ENCODE measurements around the genes DEFB108B, ANAPC15 and PDE2A.

DNA sequence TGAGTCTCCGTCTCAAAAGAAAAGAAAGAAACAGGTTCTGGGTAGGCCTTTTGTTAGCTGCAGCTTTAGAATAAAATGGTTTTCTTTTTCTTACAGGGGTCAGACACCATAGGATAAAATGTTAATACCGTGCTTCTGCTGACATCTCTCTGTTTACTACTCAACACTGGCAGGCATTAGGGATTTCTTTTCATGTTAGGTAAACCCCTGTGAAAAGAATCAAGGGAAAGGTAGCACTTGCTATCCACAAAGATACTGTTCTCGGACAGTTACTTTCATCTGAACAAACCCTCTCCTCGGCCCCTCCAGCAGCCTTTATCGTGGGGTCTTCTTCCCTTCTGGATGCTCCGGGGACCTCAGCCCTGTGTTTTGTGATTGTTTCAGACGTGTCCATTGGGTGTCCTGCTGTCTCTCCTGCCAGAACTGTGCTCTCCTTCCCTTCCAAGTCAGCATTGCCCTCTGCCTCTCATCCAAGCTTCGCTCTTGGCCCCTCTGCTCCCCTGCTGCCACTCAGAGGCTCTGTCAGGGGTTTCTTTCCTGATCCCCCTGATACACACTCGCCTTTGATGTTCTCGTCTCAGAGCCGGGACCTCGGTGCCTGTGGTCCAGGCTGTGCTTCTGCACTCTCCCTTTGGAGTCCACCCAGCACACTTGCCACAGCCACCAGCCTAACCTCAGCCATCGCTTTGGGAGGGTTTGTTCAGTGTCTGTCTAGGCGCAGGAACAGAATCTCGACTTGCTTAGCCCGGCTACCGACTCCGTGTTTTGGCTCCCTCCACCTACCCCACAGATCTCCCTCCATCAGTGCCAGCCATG, 28.9 kb downstream of the PPFIA1 start:
- PRO-cap = no peak

DNA sequence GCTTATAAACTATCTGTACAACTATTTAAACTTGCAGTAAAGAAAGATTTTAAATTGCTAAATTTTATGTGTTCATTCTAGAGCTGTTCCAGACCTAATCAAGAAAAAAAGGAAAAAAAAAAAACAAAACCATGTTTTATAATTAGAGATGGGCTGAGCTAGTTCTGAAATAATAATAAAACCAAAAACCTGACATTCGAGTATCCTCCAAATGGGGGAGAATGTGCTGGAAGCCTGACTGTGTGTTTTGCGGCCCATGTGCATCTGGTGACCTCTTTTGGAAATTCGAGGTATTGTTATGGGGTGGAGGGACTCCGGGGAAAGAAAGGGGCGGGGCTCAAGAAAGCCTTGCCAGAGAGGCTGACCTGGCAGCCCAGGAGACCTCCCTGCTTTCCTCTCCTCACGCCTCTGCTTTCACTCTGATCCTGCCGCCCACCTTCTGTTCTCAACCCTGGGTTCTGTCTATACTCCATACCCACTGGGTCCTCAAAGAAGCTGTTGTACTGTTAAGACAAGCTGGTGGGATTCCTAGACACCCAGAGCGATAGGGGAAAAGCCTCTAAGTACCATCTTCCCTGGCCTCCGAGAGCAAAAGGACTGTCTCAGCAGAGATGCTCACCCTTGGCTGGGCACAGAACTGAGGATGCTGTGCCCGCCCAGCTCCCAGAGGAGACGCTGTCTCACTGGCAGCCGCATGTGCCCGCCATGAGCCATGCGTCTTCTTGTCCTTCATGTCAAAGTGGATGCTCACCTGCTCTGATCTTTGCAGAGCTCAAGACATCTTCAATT, 73.0 kb downstream of the CTTN start:
- PRO-cap = no peak

DNA sequence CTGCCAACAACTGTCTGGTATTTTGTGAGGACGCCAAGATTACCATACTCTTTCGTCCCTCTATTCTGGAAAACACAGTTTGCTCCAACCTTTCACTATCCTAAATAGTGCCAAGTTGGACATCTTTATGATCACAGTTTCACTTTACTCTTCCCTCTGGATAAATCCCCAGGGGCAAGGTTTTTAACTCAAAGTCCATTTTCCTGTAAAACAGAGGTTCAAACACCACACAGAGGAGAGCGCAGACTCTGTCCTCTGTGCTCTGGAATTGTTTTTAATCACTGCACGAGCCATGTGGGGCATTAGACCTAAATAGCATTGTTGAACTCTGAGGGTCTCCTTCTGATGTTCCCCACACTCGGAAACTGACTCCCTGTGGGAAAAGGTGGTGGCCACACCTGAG, 39.1 kb downstream of the SHANK2 start:
- PRO-cap = no peak

- PRO-cap = no peak
Measured at GRCh38 chr11:71250378-71250886, 1.9 kb downstream of the SHANK2 start.

- PRO-cap = no peak
Measured at GRCh38 chr11:71255153-71255851, 2.9 kb upstream of the SHANK2 start.

- PRO-cap = no peak
Measured at GRCh38 chr11:71453332-71453859, 393 bp downstream of the NADSYN1 start.

- PRO-cap = no peak
Measured at GRCh38 chr11:71490062-71490557, 37.0 kb upstream of the KRTAP5-7 start.

GRCh38 chr11:71656419-71656821, 73.7 kb upstream of the KRTAP5-11 start:
- PRO-cap = no peak

GRCh38 chr11:71832983-71833312, at the start of gene DEFB108B:
DEFB108B (plus strand) TSS chr11:71833200.
- PRO-cap = no peak

- PRO-cap = no peak
Measured at GRCh38 chr11:72005671-72006382, 7.1 kb downstream of the IL18BP start.

DNA sequence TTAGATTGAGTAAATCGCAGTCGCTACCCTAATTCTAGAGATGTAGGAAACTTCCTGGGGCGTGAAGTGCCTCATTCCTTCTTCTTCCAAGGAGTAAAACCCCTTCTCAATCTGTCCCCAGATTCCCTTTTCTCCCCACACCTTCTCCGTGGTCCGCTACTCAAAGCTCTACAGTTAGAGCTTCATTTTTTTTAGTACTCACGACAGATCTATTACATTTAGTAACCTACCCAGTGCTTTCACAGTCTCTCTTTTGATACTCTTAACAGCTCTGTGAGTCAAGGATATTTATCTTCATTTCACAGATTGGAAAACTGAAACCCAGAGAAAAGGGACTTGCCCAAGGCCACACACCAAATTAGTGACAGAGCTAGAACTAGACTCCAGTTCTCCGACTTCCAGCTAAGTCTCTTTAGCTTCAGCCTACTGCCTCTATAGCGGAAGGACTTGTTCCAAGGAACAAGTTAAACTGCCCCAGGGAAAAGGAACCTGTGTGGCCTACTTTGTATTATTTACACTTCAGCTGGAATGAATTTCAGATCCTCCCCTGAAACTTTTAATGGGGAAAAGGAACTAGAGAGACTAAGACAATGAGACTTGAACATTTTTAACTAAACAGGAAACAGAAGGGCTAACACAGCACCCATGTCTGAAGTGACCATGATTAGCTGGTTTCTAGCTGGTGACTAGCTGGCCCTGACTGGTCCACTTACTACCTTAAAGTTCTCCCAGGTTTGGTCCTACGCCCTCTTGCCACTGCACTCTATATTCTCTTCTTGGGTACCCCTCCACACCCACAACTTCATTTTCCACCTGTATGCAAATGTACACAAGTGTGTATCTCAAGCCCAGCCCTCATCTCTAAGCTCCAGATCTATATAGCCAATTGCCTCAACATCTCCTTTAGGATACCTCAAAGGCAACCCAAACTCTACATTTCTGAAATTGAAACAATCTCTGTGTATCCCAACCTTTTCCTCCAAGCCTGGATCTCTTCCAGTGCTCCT, 1.3 kb downstream of the LRRC51 start:
- PRO-cap = no peak

DNA sequence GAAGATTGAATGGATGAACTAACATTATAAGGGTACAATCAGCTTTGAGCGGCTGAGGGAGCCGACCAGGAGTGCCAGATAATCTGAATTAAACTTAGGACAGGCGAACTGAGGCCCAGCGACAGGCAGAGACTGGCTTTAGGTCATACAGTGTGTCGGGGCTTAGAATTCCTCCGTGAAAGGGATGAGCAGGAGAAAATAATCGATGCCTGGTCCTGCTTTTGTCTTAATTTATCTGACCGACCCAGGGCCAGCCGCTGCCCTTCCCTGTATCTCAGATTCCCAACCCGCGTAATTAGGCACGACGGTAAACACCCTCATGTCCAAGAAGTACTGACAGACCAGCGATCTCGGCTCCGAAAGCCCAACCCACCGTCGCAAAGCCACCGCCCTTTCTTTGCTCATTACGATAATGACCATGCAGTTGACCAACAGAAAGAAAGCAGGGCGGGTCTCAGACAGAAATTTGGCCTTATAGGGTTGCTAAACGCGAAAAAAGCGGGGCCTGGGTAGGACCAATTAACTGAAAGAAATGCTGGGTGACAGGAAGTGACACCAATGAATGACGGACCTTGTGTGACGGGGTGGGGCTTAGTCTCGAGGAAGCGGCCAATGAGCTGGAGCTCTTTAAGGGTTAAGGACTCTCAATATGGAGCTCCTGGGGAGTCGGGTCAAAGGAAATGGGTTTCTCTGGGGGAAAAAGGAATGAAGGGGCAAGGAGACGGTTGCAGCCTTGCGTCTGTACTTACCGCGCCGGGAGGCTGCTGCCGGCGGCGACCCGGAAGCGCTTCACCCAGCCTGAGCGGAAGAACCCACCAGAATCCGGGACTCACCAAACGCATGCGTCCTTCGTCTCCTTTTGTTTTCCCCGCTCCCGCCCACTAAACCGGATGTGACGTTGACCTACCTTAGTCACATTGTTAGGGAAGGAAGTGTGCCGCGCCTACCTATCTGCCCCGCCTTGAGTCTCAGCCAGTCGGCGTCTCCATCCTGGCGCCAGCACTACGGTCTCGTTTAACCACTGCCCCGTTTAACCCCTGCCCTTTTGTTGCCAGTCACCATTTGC, at the start of gene ANAPC15:
Gene ANAPC15 (minus strand): TSS at position 795 of the 1,066 bp plus-strand sequence.
- PRO-cap = bidirectional peak, plus-strand start at position 618 of the sequence, minus-strand start at position 329 of the sequence; bidirectional peak, plus-strand start at position 980 of the sequence, minus-strand start at position 816 of the sequence

GRCh38 chr11:72222845-72223994, 1.3 kb upstream of the INPPL1 start:
- PRO-cap = bidirectional peak, plus-strand start at chr11:72223428, minus-strand start at chr11:72223078; bidirectional peak, plus-strand start at chr11:72223933, minus-strand start at chr11:72224035

GRCh38 chr11:72606003-72606804, 68.0 kb downstream of the PDE2A start:
- PRO-cap = no peak

GRCh38 chr11:72642868-72643972, 31.0 kb downstream of the PDE2A start:
- PRO-cap = no peak

GRCh38 chr11:72673767-72674717, at the start of gene PDE2A:
PDE2A (minus strand) TSS chr11:72674422.
- PRO-cap = no peak

DNA sequence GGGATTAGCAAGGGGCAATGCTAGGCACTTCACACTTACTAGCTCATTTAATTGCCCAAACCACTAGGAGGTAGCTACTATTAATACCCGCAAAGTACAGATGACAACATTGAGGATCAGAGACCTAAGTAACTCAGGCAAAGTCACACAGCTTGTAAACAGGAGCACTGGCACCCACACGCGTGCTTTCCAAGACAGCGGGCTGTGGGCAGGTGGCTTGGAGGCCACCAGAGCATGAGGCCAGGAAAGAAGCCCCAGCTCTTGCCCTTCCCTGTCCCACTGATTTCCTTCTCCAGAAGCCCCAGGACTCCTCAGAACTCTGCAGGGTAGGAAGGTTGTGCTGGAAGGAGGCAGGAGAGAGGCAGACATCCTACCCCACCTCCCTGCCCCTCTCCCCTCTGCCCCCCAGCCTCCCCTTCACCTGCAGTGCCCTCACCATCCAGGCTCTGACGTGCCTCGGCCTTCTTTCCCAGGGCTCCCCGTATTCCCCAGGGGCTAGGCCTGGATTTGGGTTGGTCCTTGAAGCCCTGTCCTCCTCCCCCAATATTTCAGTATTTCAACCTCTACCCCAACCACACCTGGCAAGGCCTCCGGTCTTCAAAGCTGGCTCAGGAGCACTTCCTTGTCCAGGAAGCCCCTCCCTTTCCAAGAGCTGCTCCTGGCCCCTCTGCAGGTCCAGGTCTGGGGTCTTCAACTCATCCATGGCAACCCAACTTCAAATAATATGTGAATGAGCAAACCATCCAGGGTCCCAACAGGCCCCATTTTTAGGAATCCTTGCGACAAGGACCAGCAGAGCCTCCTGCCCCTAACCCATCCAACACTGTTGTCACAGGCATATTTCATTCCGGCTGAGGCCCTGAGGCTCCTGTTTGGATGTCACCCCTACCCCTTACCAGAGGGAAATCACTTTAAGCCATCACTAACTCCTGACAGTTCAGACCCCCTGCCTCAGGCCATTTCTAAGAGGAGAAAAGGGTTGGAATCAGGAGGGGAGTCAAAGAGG, 8.6 kb upstream of the PDE2A start:
- PRO-cap = no peak

- PRO-cap = no peak
Measured at GRCh38 chr11:72703002-72703753, 29.0 kb upstream of the PDE2A start.

GRCh38 chr11:72753550-72754313, 1.5 kb upstream of the ARAP1 start:
- PRO-cap = no peak

DNA sequence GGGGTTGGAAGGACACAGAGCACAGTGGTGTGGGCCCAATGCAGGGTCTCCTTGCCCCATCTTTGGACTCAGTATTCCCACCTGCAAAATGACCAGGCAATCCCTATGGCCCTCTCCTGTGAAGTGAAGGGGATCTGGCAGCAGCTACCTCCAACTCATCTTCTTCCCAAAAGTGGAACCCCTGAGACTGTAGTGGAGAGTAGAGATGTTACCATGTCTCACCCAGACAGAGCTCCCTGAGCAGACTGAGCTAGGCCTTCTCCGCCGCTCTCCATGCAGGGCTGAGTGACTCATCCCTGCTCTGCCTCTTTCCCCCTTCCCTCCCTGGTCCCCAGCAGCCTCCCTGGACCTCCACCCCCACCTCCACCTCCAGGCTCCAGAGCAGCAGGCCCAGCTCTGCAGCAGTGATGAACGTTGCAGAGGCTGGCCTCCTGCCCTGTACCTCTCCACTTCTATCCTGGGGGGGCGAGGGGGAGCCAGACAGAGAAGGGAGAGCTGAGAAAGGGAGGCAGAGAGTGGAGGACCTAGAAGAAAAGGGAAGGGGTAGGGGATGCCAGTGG, 19.2 kb upstream of the ARAP1 start:
- PRO-cap = unidirectional peak, minus-strand start at position 241 of the sequence